Left colon (tissue), 1 donor: ENCODE results near the gene LIN9.

GRCh38 chr1:226110347-226111320 lies 48.1 kb downstream of the H3-3A start:
- PRO-cap = bidirectional peak, plus-strand start at chr1:226110451, minus-strand start at chr1:226110278; bidirectional peak, plus-strand start at chr1:226110764, minus-strand start at chr1:226110658

DNA sequence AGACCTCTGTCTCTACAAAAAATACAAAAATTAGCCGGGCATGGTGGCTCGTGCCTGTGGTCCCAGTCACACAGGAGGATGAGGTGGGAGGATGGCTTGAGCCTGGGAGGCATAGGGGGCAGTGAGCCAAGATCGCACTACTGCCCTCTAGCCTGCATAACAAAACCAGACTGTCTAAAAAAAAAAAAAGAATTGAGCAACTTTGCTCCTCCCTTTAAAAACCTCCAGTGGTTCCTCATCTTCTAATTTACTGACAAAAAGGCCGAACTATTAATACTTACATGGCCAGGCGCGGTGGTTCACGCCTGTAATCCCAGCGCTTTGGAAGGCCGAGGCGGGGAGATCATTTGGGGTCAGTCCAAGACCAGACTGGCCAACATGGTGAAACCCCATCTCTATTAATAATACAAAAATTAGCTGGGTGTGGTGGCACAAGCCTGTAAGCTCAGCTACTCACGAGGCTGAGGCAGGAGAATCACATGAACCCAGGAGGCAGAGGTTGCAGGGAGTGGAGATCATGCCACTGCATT lies 4.4 kb downstream of the ACBD3 start:
- PRO-cap = no peak

GRCh38 chr1:226309071-226309602 lies at the start of gene LIN9:
LIN9 (minus strand) TSS chr1:226309164.
- PRO-cap = bidirectional peak, plus-strand start at chr1:226309369, minus-strand start at chr1:226309134

- PRO-cap = no peak
These were observed 46.9 kb upstream of the LIN9 start for GRCh38 chr1:226355486-226356739.

DNA sequence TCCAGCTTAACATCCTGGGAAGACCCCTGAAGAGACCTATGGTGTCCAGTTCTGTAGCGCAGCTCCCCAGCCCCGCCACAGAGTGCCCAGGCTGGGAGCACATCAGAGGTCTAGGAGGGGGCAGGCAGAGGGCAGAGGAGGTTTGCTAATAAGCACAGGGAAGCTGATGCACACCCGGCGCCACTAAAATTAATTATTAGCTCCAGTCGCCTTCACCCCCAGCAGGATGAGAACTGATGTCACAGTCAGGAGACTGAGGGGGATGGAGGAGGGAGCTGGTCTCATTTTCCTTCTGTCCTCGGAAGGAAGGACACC lies 38.4 kb downstream of the STUM start:
- PRO-cap = no peak

GRCh38 chr1:226666673-226667396 lies 72.2 kb downstream of the ITPKB start:
- PRO-cap = no peak

GRCh38 chr1:226685123-226685885 lies 53.8 kb downstream of the ITPKB start:
- PRO-cap = no peak

- PRO-cap = no peak
These were observed 40.0 kb downstream of the ITPKB start for GRCh38 chr1:226699061-226699572.

GRCh38 chr1:226735987-226737088 lies 2.7 kb downstream of the ITPKB start:
- PRO-cap = no peak

DNA sequence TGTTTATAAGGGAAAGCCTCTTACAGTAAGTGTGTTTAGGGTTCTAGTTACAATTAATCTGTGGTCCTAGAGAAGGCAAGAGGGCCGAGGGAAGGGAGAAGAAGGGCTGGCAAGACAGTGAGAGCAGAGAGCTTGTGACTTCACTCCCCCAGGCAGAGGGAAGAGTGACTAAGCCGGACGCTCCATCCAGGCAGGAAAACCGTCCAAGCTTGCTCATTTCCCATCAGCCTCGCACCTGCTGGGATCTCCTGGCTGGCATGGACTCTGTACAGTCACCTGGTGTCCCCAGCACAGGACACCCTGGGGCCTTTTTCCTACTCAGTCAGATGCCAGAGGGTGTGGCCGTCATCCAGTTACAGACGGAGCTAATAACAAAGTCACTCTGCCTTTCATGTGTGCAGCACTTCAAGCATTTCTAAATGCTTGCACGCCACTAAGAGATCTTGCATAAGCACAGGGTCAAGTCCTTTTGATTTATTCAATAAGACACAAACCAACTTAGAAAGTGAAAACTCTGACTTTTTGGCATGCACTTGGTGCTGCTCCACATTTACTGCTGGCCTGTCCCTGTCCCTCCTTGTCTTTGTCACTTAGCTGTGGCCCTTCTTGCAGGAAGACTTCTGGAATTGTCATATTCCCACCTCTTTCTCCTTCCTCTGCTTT lies 55.3 kb upstream of the PSEN2 start:
- PRO-cap = no peak

DNA sequence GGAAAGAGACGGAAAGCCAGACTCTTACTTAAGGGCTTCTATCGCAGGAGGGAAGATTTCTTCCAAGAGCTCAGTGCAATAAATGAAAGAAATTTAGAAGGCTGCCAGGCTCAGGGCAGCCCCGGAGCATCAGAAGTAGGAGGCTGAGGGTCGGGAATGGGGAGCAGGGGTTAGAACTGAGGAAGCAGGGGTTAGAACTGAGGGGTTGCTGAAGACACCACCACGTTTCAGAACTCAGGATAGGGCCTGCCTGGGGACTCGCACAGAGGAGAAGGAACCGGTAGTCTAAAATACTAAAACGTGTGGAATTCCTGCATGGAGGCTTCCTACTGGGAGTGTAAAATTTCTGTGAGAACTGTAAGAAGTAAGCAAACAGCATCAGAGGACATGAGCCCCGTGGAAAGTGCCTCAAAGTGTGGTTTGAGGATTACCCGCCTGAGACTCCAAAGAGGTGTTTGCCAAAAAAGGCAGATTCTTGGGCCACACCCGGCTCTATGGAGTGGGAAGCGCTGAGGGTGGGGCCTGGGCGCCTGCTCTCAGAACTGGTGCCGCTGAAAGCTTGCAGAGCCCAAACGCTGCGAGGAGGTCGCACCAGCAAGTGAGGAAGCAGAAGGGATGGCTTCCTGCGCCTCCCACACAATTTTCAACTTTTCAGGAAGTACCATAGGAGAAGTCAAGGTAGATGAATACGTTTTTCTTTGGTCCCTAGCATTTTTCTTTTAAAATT lies 43.1 kb upstream of the PSEN2 start:
- PRO-cap = unidirectional peak, plus-strand start at position 571 of the sequence

DNA sequence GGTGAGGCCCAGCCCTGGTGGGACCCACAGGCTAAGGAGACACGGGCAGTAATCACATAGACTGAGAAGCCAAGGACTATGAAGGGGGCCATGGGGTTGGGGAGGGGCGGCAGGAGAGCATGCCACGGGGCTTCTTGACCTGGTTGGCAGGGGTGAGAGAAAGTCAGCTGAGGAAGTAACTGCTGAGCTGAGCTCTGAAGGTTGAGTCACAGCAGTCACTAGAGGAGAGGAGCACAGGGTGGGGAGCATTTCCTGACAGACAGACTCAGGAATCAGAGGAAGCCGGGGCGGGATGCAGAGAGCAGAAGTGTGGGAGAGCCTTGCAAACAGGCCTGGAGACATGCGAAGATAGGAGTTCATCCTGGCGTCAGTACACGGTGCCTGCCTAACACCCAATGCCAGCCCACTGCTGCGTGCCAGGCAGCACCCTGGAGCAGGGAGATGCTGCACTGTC lies 21.7 kb downstream of the PSEN2 start:
- PRO-cap = no peak

DNA sequence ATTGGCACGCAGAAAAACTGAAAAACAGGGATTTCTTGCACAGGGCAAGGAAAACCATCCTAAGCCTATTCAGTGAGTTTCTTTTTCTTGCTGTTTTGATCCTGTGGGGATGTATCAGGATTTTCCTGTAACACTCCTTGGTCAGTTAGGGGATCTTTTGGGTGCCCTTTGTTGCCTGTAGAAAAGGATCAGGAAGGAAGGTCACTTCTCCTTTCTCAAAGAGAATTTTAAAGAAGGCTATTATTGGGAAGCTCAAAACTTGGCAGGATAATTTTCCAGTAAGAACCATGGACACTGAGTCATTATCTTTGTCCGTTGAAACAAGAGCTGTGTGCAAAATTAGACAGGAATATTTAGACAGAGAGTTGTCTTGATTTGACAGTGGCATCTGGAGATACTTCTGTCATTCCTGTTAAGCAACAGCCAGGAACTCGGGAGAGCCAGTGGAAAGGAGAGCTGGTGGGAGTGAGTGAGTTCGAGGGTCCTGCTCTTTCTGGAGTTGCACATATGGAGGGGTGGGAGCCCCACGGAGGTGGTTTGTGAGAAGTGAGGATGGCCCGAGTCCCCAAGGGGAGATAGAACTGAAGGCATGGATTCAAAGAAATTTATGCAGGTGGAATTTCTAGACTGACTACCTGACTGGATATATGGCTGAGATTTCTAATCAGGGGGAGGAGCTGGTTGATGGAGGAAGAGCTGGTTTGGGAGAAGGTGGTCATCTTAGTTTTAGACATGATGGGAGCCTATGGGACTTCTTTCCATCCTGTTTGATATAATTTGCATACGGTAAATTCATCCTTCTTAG lies 3.0 kb downstream of the COQ8A start:
- PRO-cap = no peak

DNA sequence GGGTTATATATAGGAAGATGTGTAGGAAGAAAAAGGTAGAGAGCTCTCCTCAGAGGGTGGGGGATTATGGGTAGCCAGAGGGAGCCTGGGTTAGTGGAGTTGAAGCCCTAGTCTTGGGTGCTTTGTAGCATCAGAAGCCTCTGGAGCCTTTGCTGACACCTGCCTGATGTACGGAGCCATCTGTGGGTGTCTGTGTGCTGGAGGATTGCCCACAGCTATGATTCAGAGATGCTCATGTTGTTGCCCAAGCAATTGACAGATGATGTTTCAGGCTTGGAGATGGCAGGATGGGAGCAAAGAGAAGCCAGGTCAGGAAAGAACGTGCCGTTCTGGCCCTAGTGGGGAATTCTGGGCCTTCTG lies 27.5 kb downstream of the COQ8A start:
- PRO-cap = no peak

DNA sequence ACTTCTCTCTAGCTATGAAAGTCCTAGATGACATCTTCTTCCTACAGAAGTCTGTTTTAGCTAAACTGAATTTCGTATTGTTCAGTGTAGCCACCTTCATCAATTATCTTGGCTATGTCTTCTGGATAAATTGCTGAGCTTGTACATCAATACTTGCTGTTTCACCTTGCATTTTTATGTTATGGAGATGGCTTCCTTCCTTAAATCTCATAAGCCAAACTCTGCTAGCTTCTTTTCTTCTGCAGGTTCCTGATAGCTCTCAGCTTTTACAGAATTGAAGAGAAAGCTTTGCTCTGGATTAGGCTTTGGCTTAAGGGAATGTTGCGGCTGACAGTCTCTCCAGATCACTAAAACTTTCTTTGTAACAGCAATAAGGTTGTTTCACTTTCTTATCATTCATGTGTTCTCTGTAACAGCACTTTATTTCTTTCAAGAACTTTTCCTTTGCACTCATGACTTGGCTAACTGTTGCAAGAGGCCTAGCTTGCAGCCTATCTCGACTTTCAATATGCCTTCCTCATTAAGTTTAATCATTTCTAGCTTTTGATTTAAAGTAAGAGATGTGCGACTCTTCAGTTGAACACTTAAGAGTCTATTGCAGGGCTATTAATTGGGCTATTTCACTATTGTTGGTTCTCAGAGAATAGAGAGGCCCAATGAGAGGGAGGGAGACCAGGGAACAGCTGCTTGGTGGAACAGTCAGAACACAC lies 80.4 kb downstream of the COQ8A start:
- PRO-cap = no peak

DNA sequence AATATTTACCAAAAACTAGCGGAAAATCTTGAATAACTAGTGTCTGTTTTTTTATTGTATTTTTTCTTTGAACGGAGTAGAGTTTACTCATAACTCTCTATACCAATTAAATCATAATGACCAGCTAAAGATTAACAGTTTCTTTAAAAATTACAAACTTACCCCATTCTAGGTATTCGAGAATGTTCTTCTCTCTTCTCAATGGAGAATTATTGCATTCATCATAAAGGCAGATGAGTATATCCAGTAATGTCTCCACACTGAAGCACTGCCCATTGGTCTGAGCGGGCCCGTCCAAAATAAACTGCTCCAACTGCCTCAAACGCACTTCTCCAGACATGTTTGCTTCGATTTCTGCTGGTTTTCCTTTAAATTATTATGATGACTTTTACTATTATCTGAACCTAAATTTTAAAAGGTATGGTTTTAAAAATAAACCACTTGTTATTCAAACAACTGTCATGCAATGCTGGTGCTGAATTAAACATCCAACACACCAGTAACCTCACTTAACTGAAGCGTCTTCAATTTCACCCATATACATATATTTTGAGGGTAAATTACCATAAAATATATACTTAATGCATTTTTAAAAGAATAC lies 1.3 kb downstream of the CDC42BPA start:
- PRO-cap = no peak

DNA sequence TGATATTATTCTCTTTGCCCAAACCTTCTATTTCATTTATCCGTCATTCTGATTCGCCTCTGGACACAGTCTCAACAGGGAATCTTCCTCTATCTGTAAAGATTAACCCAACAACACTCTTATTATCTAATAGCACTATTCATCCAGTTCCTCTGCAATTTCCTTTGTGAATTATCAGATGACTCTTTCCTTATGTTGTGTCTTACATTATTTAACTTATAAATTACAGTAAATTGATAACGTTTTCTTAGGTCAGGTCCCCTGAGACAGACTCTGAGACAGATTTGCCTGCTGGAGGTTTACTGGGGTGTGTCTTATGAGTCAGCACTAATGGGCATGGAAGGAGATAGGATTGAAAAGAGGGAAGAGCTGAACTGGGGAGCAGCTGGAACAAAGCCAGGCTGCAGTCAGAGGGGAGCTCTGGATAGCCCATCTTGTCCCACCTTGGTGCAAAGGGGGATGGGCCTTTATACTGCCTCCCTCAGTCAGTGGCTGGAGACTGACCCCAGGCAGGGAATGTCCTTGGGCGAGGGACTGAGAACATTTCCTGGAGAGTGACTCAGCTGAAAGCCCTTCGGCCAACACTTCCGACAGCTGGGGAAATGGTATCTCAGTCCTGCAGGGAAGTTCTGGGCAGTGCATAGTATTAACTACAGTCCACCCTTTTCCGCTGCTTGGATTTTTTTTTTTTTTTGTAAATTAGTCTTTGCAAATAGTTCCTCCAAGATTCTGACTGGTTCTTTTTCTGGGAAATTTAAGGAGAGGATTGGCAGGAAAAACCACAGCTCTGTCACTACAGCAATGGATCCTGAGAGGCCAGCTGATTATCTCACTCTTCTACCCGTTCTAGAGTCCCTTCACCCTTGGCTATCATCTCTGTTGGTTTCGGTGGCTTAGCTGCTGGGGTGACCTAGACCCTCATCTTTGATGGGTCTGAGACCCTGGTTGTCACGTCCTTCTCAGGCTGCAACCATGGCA lies 39.0 kb upstream of the CDC42BPA start:
- PRO-cap = no peak

DNA sequence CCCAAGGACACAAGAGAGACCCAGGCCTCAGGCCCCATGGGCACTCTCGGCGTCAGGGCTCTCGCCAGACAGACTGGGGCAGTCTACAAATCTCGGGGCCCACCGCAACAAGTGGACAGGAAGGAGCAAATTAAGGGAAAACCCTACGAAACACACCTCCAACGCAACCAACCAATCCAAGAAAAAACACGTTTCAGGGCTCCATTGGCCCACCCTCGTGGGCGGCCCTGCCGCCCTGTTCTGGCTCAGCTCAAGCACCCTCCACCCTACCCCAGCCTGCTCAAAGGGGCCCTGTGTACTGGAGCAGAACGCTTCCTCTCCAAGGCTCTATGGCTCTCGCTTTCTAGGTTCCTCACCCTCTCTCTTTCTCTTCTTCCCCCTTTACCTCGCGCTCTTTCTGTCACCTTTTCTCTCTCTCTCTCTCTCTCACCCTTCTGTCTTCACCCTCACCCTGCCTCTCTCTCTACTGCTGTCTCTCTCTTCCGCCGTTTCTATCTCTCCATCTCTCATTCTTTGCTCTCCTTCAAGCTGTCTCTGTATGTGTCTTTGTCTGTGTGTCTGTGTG lies 4.4 kb upstream of the ZNF678 start:
- PRO-cap = no peak

DNA sequence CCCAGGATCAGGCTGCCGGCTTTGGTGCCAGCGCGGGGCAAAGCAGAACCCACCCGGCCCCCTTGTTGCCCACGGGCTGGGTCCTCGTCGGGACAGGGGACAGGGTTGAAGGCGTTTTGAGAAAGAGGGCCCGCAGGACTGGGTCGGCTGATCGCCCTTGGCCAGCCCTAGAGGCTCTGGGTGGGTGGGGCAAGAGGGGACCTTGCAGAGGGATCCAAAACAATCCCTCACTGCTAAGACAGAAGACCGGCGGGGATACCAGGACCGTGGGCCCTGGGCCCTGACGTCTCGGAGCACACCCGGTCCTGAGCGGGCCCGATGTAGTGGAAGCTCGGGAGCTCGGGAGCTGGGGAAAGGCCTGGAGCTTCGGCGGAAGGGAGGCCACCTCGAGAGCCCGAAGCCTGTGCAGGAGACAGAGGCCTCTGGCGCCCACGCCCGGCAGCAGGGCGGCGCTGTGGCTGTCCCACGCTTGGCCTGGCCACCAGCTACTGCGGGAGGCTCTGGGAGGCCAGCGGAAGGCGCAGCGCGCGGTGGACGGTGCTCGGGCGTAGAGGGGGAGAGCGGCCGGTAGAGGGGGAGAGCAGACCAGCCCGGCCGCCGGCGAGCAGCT lies 2.8 kb upstream of the ZNF678 start:
- PRO-cap = no peak

DNA sequence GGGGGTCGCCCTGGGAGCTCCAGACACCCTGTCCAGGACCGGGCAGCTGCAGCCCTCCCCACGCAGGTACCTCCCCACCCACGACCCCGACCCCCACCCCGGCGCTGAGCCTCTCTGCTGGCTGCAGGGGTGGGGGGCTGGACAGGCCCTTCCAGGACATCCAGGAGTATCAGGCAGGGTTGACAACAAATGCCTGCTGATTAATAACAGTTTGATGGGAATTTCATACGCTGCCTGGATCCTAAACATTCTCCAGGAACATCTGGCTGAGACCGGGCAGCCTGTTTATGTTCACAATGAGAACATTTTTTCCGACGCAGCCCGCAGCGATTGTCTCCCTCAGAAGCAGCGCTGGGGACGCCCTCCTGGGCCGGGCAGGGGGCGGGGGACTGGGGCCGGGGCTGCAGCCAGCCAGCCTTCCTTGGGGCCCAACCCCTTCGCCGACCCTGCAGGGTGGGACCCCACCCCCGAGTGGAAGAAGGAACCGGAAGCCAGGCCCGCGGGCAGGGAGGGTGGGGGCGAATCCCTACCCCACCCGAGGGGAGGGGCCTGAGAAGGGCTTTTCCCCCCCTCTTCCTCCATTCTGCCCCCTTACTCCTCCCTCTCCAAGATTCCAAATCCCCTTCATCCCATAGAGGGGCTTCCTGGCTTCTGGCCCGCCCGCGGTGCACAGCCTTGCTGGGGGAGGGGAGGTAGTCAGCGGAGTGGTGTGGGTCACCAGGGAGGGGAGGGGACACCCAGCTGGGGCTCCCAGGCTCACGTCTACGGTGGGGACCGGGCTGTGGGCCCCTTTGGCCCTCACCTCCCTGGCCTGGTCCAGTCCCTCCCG lies 60.7 kb downstream of the WNT9A start:
- PRO-cap = unidirectional peak, minus-strand start at position 473 of the sequence